ENCODE data around the gene ISX.

DNA sequence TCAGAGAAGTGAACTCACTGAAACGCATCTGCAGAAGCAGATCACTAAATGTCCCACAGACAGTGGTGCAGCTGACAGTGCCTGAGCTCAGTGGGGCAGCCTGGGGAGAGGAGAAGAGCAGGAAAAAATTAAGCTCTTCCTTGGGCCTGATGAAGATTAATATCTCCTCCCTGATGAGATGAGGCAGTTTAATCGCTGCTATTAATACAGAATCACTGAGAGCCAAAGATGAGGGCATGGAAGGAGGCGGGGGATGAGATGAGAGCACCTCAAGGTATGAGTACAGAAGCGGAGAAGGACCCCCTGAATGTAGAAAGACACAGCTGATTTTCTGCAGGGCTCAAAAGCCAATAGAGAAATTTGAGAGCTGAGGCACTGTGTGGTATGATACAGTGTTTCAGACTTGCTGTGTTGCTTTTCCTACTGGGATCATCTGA is 180.6 kb downstream of the LARGE1 start:
- PRO-cap: no peak

GRCh38 chr22:33880951-33881533 is 39.2 kb downstream of the LARGE1 start:
- PRO-cap: no peak

DNA sequence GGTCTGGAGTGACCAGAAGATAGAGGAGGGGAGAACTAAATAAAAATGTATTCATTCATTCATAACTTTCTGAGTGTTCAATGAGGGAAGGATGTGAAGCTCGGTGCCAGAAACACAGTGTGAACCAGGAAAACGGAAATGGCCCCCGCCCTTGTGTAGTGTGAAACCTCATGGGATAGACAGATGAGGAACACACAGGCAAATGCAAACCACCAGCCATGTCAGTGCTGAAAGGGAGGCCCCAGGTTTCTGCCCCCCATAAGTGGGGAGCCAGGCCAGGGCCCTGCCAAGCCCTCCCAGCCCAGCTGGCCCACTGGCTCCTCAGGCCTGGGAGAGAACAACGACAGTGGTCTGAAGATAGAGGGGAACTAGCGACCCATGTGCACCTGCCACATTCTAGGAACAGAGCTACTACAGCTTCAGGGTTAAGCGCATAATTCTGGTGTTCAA is 30.5 kb downstream of the LARGE1 start:
- PRO-cap: no peak

GRCh38 chr22:33920960-33921127 is 568 bp upstream of the LARGE1 start:
- PRO-cap: bidirectional peak, plus-strand start at chr22:33921248, minus-strand start at chr22:33921009

DNA sequence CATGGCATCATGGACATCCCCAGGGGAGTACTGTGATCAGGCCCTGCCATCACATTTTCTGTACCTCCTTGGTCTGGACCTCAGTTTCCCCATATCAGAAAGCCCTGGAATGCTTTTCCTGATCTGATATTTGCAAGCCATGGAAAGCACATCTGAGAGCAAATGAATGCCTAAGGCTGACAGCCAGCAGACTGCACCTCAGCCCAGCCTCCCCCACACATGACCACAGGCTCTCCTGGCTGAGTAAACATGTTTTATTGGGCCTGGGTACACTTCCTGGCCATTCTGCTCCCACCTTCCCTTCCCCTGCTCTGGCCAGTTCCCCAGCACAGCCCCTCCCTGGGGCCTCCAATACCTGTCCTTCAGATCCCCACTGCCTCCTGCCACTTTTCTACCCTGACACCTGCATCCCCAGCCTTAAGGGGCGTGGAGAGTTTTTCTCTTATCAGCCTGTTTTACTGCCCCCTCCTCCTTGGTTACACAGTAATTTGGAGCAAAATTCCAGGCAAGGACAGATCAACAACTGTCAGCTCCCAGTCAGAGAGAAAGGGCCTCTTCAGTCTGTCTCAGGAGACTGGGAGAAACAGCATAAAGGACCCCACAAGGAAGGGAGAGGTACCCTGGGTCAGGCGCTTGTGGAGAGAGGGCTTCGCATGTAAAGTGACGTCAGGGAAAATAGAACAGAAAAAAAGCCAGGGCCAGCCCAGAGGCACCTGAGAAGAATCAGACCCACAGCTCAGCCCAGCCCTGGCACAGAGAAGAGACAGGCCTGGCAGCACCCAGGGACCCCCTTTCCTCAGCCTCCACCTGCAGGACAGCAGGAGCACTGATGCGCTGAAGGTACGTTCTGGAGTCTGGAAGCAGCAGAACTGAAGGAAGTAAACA is at the start of gene ISX:
Gene ISX, plus strand, starts transcription at position 536 of the 885 bp plus-strand sequence.
- PRO-cap: no peak

DNA sequence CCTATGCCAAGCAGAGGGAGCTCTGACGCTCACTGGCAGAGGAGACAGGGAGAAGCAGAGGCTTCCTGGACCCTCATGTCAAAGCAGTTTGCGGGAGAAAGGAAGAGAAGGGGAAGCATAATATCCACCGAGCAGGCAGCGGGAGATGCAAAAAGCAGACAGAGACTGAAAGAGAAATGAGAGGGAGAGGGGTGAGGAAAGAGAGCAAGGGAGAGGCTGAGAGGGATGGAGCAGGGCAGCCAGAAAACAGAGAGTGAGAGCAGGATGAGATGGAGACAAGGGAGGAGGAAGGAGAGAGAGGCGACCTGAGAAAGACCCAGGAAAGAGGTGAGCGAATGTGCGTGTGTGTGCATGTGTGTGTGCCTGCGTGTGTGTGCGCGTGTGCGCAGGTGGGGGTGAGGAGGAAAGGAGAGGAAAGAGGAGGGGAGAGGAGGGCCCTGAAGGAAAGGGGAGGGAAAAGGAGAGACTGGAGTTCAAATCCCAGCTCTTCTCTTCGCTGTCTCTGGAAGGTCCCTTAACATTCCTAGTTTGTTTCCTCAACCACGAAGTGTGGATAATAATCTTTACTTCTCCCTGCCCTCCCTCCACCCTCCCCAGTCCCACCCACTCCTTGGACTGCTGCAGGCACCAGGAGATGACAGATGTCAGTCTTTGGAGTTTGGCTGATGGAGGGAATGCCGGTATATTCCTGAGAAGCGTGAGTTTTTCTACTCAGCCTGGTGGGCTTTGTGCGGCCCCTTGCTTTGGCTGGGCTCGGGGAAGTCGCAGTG is 67.9 kb downstream of the ISX start:
- PRO-cap: no peak

GRCh38 chr22:35134613-35135164 is 68.7 kb downstream of the ISX start:
- PRO-cap: no peak

GRCh38 chr22:35316351-35316838 is 16.7 kb downstream of the TOM1 start:
- PRO-cap: no peak

DNA sequence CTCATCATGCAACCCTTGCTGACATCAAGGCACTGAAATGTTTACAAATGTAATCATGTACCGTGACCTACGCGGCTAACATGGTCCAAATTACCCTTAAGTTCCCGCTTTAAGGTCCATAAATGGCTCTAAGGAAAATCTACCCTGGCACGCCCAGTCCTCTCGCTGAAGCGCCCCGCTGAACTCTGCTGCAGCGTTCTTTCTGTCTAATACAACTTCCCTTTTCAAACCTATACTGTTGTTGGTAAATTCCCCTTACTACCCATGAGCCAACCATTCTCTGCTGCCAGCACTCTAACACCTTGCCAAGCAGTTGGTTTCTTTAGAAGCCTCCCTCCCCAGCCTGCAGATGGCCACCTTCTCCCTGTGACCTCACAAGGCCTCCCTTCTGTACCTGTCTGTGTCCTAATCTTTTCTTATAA is 13.5 kb upstream of the HMOX1 start:
- PRO-cap: no peak

- PRO-cap: no peak
These were observed 5.8 kb upstream of the HMOX1 start for GRCh38 chr22:35375090-35375495.

DNA sequence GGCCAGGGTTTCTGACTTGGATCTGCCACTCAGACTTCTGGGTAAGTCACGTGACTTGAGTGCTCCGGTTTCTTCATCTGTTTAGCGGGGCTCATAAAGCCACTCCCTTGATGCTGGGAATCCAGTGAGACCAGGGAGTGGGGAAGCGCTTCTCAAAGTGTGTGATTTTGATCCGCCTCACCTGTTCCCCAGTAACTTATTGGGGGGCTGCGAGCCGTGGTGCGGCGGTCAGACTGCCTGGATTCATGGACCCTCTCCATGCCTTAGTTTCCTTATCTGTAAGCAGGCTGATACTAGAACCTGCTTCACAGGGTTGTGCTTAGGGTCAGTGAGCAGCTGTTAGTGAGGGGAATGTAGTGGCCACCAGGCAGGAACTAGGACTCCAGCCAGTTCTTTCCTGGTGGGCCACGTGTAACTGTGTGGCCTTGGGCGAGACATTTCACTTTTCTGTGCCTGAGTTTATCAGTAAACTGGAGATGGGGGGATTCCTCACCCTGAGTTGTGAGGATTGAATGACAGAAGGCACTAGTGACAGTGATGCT is 24.7 kb downstream of the MCM5 start:
- PRO-cap: no peak

DNA sequence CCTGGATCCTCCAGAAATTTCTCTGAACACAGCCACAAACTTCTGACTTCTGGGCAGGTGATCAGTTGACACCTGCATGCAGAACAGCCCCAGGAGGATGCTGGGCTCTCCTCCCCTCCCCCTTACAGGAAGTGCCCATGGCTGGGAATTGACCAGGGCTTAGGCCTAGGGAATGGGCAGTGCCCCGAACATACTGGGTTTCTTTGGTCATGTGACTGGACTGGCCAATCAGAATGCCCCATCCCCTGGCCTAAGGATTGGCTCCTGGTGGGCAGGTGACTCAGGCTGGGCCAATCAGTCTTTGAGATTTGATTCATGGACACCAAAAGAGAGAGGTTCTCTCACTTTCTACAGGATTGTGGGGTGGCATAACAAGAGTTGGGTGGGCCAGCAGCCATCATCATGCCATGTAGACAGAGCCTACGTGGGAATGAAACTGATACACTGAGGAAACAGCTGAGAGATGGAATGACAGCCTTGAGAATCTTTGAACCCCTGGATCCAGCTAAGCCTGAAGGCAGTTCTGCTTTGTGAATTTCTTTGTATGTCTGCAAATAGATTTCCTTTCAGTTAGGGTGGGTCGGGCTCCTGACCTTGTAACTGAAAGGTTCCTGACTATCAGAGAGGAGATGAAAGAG is 37.2 kb downstream of the MCM5 start:
- PRO-cap: no peak

DNA sequence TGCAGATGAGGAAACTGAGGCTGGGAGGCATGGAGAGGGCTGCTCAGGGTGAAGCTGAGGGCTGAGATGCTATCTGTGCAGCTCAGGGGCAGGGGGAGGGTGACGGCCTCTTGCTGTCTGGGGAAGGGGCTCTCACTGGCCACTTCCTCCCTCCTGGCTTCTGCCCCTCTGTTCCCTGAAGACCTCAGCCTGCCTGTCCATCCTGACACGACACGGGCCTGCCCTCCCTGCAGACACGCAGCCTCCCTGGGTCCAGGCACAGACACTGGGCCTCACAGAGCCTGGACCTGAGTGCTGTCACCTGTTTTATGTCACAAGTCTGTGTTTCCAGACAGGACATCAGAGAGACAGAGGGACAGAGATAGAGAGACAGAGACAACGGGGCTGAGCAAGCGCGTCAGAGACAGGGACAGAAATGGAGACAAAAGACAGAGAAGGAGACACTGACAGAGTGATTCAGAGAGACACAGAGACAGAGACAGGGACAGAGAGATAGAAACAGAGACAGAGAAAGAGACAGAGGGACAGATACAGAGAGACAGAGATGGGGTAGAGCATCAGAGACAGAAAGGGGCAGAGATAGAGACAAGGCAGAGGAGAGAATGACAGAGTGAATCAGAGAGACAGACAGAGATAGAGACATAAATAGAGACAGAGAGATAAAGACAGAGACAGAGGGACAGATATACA is 53.2 kb downstream of the MCM5 start:
- PRO-cap: no peak

GRCh38 chr22:35738028-35738474 is 20.4 kb downstream of the APOL5 start:
- PRO-cap: no peak

GRCh38 chr22:35761040-35761367 is 43.3 kb downstream of the APOL5 start:
- PRO-cap: no peak

DNA sequence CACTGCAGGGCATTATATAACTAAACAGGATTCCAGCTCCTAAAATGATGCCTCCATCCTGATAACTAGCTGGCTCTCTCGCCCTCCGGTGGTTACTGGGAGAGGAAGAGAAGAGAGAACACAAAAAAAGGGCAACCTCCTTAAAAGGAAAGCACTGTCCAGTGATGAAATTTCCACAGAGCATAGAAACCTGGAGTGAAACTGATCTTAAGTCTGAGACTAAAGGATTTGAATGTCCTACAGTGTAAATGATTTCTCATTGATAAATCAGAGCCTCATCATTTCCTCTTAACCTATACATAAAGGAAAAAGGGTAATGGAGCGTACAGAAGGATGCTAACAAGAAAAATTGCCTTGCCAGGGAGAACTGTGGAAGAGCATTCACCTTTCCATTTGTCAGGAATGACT is 121.3 kb downstream of the APOL5 start:
- PRO-cap: no peak

GRCh38 chr22:35892181-35892699 is 136.4 kb downstream of the RBFOX2 start:
- PRO-cap: no peak

- PRO-cap: no peak
These were observed 57.1 kb downstream of the RBFOX2 start for GRCh38 chr22:35971357-35972178.

- PRO-cap: unidirectional peak, minus-strand start at chr22:35974130
These were observed 54.8 kb downstream of the RBFOX2 start for GRCh38 chr22:35973748-35974311.

DNA sequence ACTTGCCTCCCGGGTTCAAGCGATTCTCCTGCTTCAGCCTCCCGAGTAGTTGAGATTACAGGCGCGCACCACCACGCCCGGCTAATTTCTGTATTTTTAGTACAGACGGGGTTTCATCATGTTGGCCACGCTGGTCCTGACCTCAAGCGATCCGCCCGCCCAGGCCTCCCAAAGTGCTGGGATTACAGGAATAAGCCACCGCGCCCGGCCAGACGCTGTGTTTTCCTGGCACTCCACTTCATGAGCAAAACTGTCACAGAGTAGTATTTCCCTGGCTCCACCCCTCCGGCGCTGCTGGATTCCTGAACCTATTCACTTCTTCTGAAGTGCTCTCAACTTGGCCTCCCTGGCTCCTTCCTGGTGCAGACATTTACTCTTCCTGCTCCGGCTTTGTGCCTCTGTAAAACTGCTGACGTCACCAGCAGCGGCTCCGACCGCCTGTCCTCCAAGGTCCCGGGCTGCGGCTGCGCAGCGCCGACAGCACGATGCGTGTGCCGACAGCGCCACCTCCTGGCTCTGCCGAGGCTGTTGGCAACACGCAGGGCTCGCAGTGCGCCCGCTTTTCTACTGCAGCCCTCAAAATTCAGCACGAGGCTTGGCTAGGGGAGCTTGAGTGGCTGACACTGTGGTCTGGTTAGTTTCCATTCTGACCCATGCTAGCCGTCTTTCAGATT is 36.8 kb downstream of the APOL3 start:
- PRO-cap: unidirectional peak, minus-strand start at position 238 of the sequence; unidirectional peak, minus-strand start at position 392 of the sequence